ENCODE measurements around a stretch of chr10.

DNA sequence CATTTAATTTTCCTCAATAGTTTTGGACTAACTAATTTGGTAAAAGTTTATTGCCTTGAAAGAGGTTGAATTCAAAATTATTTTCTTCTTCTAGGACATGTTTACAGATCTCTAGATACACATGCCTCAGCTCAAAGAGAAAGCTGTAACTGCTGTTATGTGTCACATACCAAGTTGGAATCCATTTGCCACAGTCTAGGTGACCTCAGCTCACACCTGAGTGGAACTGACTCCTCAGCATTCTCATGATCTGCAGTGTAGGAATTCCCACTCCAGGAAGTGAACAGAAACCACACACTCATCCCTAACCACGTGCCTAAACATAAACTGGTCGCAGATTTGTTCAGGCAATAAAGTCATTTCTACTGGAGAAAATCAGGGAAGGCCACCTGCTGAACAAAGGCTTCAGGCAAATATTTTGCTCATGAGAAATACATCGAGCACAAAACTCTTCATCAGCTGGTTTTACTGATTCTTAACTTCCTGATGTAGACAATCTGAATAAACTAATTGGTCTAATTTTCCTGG, 23.0 kb upstream of the ZMYND11 start:
- PRO-cap: no peak
- RAMPAGE, long total RNA, 2 experiments: no peak in any of the 2 experiments

GRCh38 chr10:182409-183086, 47.3 kb downstream of the ZMYND11 start:
- PRO-cap: unidirectional peak, minus-strand start at chr10:182582
- RAMPAGE, long total RNA, 2 experiments: no peak in any of the 2 experiments

DNA sequence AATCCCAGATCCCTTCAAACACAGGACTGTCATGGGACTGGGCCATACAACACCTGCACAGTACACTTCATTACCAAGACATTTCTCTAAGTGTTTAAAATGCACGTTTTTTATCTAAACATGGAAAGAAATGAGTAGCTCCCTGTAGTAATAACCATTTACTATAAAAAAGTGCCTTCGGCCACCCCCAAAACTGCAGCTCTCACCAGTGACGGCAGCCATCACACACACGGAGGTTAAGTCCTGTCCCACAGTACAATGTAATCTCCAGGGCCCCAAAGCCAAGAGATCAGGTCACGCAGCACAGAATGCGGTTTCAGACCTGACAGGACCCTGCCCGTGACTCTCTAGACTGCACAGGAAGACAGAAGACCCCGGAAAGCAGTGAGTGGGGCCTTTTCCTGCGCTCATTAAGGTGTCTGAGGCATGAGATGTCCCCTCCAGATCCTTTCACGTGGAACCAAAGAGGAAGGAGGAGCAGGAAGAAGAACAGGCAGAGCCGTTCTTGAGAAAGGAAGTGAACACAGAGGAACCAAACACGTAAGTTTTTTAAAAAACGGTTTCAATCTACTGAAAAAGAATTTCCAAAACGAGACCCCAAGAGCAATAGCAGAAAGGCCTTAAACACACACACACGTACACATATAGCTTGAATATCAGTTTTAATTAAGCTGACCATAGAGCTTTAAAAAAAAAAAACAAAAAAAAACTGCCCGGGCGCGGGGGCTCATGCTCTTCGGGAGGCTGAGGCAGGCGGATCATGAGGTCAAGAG, 125.7 kb downstream of the ZMYND11 start:
- PRO-cap: no peak
- RAMPAGE, long total RNA, 2 experiments: no peak in any of the 2 experiments

GRCh38 chr10:306484-307500, 171.5 kb downstream of the ZMYND11 start:
- PRO-cap: no peak
- RAMPAGE, long total RNA, 2 experiments: no peak in any of the 2 experiments

DNA sequence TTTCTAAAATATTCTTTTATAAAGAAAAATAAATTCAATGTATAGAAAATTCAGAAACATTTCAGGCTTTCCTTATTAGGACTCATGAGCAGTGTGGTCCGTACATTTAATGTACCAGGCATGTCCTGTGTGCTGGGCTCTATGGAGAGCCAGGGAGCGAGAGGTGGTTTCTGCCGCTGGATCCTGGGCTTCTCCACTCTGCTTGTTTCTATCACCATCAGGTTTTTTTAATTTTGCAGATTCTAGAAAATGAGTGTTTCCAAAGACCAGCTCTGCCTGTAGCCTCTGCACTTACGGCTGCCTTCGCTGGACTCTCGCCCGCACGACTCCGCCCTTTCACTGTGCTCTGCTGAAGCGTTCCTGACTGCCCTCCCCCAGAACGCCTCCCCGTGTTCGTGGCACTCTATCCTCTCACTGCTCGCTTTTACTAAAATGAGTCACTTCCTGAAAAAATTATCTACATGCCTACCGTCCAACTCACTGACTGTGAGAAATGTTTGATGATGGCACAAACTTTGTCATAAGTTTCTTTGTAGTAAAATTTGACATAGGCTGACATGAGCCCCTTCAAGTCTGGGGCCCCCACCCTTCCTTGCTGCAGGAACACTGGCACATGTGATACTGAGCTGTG, 188.6 kb downstream of the ZMYND11 start:
- PRO-cap: unidirectional peak, minus-strand start at position 327 of the sequence
- RAMPAGE, long total RNA, 2 experiments: no peak in any of the 2 experiments

DNA sequence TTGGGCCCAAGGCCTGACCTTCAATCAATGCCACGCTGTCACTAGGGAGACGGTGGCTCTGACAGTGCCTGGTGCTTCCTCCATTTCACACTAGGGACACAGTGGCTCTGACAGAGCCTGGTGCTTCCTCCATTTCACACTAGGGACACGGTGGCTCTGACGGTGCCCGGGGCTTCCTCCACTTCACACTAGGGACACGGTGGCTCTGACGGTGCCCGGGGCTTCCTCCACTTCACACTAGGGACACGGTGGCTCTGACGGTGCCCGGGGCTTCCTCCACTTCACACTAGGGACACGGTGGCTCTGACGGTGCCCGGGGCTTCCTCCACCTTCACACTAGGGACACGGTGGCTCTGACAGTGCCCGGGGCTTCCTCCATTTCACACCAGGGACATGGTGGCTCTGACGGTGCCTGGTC, 200.0 kb downstream of the DIP2C start:
- PRO-cap: no peak
- RAMPAGE, long total RNA, 2 experiments: no peak in any of the 2 experiments

DNA sequence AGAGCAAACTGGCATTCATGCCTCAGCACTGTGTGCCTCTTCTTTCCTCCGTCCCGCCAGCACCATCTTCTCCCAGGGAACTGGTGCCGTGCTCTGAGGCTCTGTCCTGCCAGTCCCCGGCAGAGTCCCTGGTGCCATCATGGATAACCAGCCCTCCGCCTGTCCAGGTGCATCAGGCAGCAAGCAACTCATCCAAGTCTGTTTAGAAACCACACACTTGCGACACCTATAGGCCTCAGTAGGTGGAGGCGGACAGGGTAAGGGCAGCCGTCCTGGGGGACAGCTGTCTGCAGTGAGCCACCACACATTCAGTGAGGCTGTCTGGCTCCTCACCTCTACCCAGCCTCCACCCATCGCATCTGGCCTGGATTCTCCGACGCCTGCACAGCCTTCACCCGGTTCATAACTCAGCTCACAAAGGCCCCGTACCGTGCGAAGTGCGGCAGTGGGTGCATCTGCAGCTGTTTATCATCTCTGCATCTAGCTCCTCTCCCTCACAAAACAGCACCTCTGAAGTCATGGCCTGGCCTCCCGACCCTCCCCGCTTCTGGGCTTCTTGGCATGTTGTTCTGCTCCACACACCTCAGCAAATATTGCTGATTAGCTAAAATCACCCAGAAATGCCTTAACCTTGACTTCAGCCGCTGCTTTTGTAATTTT, 162.6 kb downstream of the DIP2C start:
- PRO-cap: no peak
- RAMPAGE, long total RNA, 2 experiments: no peak in any of the 2 experiments

DNA sequence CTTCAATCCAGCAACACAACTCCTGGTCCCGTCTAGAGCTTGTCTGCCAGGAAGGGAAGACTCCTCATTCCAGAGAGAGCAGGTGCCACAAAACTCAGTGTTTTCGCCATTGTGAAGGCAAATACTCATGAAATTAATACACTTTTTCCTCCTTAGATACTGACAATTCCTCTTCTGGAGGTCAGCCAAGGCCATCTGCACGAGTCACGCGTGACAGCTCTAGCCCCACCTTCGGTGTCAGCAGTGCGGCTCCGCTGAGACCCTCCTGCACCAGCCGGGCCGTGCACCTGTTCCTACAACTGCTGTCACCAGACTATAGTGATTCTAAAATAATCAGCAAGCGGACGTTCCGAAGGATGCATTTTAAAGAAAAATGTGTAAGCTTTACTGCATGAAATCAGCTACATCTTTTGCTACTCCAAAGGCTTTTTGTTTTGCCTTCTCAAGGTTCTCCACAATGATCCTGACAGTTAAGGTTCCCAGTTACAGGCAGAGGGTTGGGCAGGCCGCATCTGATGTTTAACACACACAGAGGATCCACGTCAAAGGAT, 127.7 kb downstream of the DIP2C start:
- PRO-cap: no peak
- RAMPAGE, long total RNA, 2 experiments: no peak in any of the 2 experiments

DNA sequence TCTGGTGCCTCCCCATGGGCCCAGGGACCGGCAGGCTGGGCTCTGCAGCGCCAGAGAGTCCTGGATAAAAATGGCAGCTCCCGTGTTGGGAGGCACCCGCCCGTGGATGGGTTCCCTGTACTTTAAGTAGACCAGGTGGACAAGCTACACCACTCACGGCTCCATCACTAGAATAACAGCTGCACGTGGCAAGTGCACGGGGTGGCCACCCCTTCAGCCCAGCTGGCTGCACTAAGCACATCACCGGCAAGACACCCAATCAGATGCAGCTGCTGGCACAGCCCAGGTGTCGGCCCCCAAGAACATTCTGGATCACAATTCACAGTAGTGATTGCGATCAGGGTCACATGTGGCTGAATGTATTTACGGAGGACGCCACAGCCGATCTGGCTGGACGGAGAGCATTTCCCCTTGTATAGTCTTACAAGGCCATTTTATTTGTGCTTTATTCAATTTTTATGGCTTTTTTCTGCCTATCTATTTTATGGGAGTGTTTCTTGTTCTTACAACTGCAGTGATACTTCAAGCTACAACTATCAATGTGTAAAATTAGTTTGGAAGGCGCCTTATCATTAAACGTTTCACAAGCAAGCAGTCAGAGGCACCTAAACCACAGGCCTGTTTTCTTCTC, 69.6 kb downstream of the DIP2C start:
- PRO-cap: no peak
- RAMPAGE, long total RNA, 2 experiments: no peak in any of the 2 experiments

- PRO-cap: no peak
- RAMPAGE, long total RNA, 2 experiments: no peak in any of the 2 experiments
Observed at GRCh38 chr10:624508-624909, 65.0 kb downstream of the DIP2C start.

DNA sequence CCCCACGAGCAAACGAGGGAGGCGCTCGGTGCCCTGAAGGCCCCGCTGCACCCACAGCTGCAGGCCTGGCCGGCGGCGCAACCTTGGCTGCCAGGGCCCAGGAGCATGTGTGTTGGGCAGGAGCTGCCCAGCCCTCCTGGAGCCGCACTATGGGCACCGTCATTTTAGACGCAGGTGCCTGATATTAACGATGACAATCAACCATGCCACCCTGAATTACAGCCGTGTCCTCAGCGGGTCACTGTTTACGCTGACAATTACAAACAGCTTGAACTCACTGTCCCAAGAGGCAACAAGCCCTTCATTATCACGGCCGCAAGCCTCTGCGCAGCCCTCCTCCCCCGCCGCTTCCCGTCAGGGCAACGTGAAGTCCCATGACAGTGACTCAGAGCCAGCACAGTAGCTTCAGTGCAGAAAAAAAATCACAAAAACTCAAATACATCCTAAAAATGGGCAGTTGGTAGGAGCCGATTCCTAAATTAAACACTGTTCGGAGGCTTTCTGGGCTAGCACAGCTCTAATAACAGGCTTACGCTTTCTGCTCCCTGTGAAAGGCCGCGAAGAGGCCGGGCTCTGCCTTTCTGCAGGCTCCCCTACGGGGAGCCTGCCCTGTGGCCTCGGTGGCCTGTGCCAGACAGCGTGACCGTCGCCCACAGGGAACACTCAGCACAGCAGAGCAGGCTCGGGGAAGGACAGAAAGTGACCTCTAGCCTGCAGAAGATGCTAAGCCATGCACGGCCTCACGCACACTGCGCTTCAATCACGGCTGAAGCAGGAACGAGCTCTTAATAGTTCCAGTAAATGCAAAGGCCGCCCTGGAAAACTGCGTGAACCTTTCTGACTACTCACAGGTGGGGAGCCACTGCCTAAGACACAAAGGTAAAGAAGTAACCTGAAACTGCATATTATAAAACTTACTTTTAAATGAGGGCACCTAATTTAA, 64.3 kb downstream of the DIP2C start:
- PRO-cap: no peak
- RAMPAGE, long total RNA, 2 experiments: no peak in any of the 2 experiments

DNA sequence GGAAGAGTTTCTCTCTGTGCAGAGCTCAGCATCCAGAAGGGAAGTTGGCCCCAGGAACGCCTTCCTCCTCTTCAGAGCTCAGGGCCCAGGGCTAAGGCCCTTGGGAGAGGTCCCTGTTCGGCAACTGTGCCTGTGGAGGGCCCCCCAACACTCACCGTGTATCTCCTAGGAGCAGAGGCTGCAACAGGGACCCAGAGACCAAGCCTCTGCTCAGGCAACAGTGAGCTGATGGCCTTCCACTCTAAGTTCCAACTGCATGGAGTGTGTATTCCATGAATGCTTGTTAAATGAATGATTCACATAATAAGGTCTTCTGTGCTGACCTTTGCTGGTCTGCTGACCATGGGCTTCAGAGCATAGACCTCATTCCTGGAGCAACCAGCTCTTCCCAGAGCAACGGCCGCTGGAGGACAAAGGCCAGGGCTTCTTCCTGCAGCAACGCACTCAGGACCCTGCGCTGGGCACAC, 7.7 kb downstream of the DIP2C start:
- PRO-cap: no peak
- RAMPAGE, long total RNA, 2 experiments: no peak in any of the 2 experiments

GRCh38 chr10:683020-684215, 6.0 kb downstream of the DIP2C start:
- PRO-cap: bidirectional peak, plus-strand start at chr10:683953, minus-strand start at chr10:683750
- RAMPAGE, long total RNA, 2 experiments: no peak in any of the 2 experiments

- PRO-cap: no peak
- RAMPAGE, long total RNA, 2 experiments: no peak in any of the 2 experiments
Observed at GRCh38 chr10:809378-810564, 120.3 kb upstream of the DIP2C start.

- PRO-cap: no peak
- RAMPAGE, long total RNA, 2 experiments: no peak in any of the 2 experiments
Observed at GRCh38 chr10:818326-819105, 113.0 kb downstream of the LARP4B start.

- PRO-cap: no peak
- RAMPAGE, long total RNA, 2 experiments: start-site peak on the minus strand in 1 of 2 experiments, at chr10:1188258-1188281 at its widest, 15 reads per replicate
Observed at GRCh38 chr10:1187866-1189017, 132.1 kb downstream of the WDR37 start.

DNA sequence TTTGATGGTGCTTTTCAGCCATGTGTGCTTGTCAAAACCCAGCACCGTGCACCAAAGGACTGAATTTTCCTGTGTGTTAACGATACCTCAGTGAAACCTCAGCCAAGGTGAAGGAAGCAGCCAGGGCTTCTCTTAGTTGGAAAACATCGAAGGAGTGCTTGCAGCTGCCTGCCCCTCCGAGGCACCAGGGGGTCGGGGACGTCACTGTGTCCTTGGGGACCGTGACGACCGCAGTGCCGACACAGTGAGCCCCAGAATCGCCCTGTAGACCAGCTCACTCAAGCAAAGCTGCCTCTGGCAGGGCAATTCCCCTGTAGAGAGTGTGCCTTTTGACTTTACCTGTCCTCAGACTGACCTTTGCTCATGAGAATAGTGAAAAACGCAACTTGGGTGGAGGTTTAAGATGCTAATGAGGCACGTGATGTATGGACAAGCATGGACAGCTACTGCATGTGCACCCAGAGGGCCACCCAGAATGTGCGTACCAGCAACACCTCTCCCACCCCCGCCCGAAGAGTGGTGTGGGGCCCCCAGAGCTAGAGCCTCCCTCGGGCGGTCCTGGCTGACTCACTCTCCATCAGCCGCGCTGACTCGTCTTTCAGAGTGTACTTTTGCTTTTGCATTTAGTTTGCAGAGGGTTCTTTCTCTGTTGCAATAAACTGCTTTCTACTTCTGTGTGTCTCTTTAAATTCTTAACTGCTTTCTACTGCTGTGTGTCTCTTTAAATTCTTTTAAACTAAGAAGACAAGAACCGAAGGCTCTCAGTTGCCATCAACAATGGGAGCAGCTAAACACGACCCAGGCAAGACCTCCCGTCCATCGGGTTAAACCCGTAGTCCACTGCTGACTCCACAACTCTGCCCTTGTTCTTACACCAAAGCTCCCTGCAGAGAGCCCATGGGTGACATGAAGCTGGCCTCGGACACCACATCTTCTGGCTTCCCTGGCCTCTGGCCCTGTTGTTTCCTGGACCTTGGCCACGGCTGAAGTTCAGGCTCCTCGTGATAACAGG, 271.7 kb downstream of the ADARB2 start:
- PRO-cap: no peak
- RAMPAGE, long total RNA, 2 experiments: no peak in any of the 2 experiments

DNA sequence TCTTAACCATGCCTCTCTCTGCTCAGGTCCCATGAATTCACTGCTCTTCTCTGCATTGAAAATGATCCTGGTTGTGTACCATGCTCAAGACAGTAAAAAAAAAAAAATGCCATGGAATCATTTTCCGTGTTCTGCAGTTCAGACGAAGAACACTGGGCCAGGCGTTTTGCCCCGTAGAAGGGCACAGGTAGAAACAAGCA, 194.1 kb upstream of the PFKP start:
- PRO-cap: no peak
- RAMPAGE, long total RNA, 2 experiments: no peak in any of the 2 experiments

- PRO-cap: no peak
- RAMPAGE, long total RNA, 2 experiments: no peak in any of the 2 experiments
Observed at GRCh38 chr10:2985621-2986288, 81.6 kb upstream of the PFKP start.

DNA sequence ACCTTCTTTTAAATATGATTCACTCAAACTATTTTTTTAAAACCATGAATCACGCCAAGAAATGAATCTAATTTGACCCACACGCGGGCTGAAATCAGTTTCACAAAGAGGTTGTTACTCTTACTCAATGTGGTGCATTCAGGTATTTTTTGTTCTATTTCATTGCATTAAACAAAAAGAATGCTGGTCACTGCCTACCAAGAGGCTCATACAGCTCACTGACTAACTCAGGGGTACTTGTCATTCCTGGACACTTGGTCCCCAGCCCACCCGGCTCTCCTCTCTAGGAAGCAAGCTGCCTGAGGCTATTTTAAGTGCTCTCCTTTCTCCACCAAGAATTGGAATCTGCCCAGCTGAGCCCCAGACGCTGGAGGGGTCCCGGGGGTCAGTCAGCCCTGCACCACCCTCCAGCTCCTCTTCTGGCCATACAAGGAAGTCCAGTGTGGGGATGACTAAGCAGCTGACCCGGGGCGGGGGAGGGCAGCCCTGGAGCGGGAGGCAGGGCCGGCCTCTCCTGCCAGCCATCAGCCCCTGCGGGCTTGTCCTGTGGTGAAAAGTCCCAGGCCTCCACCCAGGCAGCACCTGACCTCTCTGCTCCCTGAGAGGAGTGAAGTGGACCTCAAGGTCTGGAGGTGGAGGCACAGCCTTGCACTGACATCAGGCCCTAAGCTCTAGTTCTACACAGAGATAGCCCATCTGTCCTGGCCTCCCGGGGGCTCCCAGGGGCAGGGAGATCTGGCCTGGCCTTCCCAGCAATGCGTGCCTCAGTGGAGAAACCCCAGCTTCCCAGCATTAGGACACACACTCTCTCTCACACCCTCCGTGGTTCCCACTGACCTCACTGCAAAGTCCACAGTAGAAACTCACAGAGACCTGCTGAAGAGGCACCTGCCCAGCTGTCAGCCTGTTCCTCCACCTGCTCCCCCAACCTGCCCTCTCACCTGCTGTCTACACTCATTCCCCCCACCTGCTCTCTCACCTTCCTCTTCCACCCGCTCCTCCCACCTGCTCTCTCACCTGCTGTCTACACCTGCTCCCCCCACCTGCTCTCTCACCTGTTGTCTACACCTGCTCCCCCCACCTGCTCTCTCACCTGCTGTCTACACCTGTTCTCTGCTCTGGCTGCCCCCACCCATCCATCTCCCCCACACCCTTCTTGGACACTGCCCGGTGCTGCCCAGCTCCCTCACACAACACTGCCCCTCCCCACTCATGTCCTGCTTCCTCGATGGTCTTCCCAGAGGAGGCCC, 21.4 kb upstream of the PFKP start:
- PRO-cap: bidirectional peak, plus-strand start at position 552 of the sequence, minus-strand start at position 421 of the sequence
- RAMPAGE, long total RNA, 2 experiments: no peak in any of the 2 experiments